Subcutaneous adipose tissue (tissue), 3 donors: Measurements from ENCODE around the gene CAB39.

DNA sequence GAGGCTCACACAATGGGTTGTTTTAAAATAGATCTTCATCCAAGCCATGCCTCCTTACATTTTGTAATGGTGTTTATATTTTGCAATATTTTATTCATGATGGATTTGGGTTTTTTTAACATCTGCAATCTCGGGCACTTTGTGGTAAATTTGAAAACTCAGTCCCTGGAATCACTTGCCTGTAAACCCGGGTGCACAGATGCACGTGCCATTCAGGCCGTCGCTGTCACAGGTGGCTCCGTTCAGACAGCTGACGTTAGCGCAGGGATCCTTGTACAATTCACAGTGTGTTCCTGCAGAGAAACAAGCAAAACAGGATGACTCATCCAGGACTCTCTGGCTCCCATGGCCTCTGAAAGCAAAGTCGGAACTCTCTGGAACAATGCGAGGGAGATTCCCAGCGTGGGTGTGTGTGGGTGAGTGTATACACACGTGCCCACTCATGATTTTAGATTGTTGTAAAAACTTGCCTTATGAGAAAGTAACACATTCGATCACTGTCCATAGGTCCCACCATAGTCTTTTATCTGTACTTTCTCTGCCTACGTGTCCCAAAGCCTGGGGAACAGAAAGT is 136.1 kb upstream of the PID1 start:
- PRO-cap: unidirectional peak, plus-strand start at position 489 of the sequence
- RAMPAGE, long total RNA, 3 experiments: no peak in any of the 3 experiments

GRCh38 chr2:229444755-229445963 is 174.1 kb upstream of the PID1 start:
- PRO-cap: bidirectional peak, plus-strand start at chr2:229445193, minus-strand start at chr2:229445015; bidirectional peak, plus-strand start at chr2:229445650, minus-strand start at chr2:229445492
- RAMPAGE, long total RNA, 3 experiments: no peak in any of the 3 experiments

GRCh38 chr2:229796514-229796987 is 82.2 kb upstream of the DNER start:
- PRO-cap: no peak
- RAMPAGE, long total RNA, 3 experiments: no peak in any of the 3 experiments

DNA sequence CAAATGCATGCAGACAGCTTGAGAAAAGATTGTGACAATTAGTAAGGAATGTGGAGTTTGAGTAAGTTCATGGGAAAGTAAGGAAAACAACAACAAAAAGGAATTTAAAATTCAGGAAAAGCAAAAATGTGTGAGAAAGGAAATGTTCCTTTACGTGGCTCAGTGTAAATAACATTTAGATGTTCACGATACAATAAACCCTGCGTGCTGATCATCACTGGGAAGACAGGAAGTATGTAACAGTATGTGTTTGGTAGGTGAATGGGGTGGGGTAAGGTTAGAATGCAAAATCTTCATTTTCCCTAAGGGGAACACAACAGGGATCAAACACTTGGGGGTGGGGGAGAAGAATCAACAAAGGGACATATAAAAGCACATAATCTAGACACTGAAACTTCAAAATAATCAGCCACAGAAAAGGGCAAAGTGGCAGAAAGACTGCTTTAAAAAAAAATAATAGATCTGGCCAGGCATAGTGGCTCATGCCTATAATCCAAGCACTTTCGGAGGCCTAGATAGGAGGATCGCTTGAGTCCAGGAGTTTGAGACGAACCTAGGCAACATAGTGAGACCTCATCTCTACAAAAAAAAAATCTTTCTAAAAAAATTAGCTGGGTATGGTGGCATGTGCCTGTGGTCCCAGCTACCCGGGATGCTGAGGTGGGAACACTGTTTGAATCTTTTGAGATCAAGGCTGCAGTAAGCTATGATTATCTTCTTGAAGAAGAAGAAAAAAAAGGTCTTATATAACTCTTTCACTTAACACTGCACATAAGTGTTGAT is 72.5 kb downstream of the TRIP12 start:
- PRO-cap: no peak
- RAMPAGE, long total RNA, 3 experiments: no peak in any of the 3 experiments

GRCh38 chr2:229893389-229894036 is 28.3 kb downstream of the TRIP12 start:
- PRO-cap: no peak
- RAMPAGE, long total RNA, 3 experiments: no peak in any of the 3 experiments

- PRO-cap: unidirectional peak, minus-strand start at chr2:229981053
- RAMPAGE, long total RNA, 3 experiments: no peak in any of the 3 experiments
Measured at GRCh38 chr2:229980692-229981356, 58.5 kb downstream of the FBXO36 start.

- PRO-cap: no peak
- RAMPAGE, long total RNA, 3 experiments: no peak in any of the 3 experiments
Measured at GRCh38 chr2:230086576-230086973, 17.9 kb upstream of the SLC16A14 start.

- PRO-cap: no peak
- RAMPAGE, long total RNA, 3 experiments: no peak in any of the 3 experiments
Measured at GRCh38 chr2:230177525-230177769, 42.3 kb downstream of the SP110 start.

DNA sequence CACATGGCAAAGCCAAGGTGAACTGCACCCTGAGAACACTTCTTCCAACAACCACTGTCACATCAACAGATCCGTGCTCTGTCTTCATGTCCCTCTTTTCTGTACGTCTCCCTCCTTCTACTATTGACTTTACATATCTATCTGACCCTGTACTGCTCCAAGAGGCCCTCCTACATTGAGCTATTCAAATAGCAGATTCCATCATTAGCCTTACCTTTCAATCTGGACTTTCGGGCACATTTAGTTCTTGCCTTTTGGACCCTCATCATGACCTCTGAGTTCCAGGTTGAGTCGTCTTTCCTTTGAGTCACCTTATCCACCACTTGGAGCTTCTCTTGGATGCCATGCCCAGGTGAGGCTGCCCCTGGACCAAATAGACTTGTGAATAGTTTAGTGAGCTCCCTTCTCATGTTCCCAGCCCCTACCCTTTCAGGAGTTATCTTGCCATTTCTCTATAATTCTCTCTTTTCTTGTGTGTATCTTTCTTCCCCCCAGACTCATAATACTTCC is 33.9 kb downstream of the SP110 start:
- PRO-cap: no peak
- RAMPAGE, long total RNA, 3 experiments: start-site peak on the minus strand in 1 of 3 experiments, centred at position 262 of the sequence, 16 reads per replicate

DNA sequence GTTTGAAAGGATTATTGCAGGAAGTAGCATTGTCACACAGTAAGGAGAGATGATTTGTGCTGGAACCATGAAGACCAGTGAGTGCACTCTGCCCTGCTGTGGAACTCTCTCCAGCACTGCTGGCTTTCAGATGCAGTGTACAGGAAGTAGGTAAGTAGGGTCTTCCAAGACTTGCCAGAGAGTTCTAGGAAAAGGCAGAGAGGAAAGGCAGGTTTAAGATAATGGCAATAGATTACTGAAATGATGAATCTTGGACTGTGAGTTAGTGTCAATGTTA is 11.2 kb downstream of the SP110 start:
- PRO-cap: no peak
- RAMPAGE, long total RNA, 3 experiments: no peak in any of the 3 experiments

- PRO-cap: no peak
- RAMPAGE, long total RNA, 3 experiments: no peak in any of the 3 experiments
Measured at GRCh38 chr2:230217421-230217899, 2.3 kb downstream of the SP110 start.

DNA sequence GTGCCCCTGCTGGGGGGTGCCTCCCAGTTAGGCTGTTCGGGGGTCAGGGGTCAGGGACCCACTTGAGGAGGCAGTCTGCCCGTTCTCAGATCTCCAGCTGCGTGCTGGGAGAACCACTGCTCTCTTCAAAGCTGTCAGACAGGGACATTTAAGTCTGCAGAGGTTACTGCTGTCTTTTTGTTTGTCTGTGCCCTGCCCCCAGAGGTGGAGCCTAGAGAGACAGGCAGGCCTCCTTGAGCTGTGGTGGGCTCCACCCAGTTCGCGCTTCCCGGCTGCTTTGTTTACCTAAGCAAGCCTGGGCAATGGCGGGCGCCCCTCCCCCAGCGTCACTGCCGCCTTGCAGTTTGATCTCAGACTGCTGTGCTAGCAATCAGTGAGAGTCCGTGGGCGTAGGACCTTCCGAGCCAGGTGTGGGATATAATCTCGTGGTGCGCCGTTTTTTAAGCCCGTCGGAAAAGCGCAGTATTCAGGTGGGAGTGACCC is 14.8 kb downstream of the SP140L start:
- PRO-cap: no peak
- RAMPAGE, long total RNA, 3 experiments: no peak in any of the 3 experiments

DNA sequence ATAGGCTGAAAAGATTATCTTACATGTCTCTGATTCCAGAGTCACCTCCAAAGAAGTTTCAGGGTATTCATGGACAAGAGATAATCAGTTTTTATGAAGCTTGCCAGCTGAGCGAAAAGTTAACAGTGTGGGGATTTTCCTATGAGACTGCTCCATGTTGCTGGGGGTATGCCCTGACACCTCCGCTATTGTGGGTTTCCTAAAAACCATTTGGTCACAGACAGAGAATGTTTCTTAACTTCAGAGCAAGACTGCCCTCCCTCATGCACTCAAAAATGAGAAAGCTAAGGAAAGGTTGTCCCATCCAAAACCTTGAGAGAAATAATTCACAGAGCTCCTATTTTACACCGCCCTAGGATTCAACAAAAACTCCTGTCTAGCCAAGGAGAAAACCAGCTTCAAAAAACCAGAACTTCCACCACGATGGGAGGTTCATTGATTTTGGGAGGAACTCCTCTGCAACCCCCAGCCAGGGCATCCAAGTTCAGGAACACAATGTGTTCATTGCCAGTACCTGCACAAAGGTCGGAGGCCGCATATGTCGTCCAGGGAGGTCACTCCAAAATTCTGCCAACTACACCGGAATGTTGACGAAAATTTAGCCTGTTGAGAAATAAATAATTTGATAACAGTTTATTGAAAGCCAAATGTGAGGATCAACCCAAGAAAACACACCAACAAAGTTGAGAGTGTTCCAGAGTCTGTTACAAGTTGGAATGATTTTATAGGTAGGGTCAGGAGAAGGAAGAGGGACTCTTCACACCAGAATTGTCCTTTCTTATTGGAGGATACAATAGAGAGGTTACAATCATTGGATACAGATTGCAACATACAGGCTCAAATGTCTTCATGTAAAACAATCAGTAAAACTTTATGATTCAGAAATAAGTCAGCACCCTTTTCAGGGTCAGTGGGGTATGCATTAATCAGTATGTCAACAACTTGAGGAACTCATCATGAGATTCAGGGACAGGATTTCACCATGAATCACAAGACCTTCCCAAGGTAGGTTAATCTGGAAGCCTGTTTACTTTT is 104.4 kb downstream of the SP100 start:
- PRO-cap: no peak
- RAMPAGE, long total RNA, 3 experiments: no peak in any of the 3 experiments

DNA sequence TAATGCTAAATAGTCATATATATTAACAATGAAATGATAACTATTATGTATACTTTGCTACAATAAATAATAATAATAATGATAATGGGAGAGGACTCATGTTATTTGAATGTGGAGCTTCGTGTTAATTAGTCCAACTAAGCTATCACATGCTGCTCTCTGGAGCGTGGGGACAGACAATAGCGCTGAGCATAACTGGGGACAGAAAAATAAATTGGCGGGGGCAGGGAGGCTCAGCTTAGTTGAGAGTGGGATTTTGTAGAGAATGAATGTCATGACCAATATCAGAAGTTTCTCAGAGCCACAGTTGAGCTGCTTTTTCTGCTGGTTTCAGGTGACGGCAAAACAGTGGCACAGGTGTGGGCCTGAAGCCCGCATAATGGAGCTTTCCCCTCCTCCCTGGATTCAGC is 111.2 kb upstream of the CAB39 start:
- PRO-cap: no peak
- RAMPAGE, long total RNA, 3 experiments: no peak in any of the 3 experiments

- PRO-cap: bidirectional peak, plus-strand start at chr2:230712856, minus-strand start at chr2:230712718
- RAMPAGE, long total RNA, 3 experiments: no peak in any of the 3 experiments
Measured at GRCh38 chr2:230712428-230713367, at the start of gene CAB39. Gene CAB39 (plus strand): TSS chr2:230712842.

- PRO-cap: no peak
- RAMPAGE, long total RNA, 3 experiments: no peak in any of the 3 experiments
Measured at GRCh38 chr2:230713368-230714406, 1.0 kb downstream of the CAB39 start.

- PRO-cap: no peak
- RAMPAGE, long total RNA, 3 experiments: no peak in any of the 3 experiments
Measured at GRCh38 chr2:230742807-230743613, 30.4 kb downstream of the CAB39 start.

GRCh38 chr2:230770719-230771314 is 58.2 kb downstream of the CAB39 start:
- PRO-cap: no peak
- RAMPAGE, long total RNA, 3 experiments: no peak in any of the 3 experiments

- PRO-cap: no peak
- RAMPAGE, long total RNA, 3 experiments: no peak in any of the 3 experiments
Measured at GRCh38 chr2:230784979-230785166, 72.2 kb downstream of the CAB39 start.

DNA sequence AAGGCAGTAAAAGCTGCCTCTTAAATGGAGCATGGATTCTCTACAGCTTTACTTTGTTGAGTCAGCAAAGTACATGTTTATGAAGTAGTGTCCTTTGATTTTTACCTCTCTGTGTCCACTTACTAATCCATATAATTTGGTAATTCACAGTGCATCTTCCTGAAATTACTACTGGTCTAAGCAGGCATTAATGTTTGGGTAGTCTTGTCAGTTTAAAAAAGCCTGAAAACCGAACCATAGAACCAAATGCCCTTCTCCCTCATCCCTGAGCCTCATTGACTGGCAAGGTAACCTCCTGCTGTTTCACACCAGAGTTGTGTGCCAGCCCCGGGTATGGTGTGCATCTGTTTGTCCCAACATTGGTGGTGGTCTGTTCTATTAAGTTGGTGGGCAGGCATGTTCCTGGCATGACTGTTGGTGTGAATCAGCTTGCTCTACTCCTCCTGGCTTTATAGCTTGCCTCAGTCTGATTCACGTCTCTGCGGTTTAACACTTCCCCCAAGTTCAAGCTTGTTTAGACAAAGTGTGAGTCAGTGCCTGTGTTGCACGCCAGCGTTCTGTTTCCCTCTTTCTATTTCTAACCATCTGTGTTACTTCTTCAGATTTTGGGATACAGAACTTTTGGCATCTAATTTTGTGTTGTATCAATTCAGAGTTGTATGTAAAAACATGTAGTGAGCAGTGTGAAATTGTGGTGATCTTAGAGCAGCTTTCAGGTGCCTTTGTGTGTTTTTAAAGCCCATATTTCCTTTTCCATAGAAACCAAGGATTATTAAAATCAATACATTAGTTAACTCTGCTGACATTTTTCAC is 70.8 kb upstream of the ITM2C start:
- PRO-cap: unidirectional peak, minus-strand start at position 425 of the sequence
- RAMPAGE, long total RNA, 3 experiments: no peak in any of the 3 experiments